Skeletal muscle satellite cell (primary cell): ENCODE results near the gene CYP4V2.

DNA sequence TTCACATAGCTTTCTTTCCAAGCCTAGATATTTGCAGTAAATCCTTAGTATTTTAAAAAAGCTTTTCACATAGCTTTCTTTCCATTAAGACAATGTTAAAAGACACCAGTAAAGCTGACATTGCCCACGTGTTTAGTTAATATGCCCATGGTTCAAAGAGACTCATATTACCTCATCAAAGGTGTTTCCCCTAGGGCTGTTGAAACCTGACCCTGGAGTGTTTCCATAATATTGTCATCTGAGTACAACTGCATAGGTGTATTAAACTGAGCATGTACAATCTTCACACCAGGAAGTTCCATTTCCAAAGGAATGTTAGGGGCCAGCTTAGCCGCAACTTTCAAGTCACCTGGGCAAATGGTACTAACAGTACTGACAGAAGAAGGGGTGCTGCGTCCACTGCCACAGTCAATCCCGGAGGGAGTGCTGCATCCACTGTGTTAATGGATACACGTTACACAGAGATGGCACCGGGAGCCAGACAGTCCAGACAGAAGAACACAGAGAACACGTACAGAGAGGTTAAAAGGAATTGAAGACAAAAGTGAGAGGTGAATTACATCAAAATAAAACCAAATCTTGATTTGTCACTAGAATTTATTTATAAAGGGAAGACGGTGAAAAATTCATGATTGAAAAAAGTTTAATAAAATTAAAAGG is 27.0 kb downstream of the PDLIM3 start:
- CAGE, long polyA plus RNA, result no peak

GRCh38 chr4:185519981-185520627 is 15.2 kb downstream of the PDLIM3 start:
- CAGE, long polyA plus RNA, result no peak

DNA sequence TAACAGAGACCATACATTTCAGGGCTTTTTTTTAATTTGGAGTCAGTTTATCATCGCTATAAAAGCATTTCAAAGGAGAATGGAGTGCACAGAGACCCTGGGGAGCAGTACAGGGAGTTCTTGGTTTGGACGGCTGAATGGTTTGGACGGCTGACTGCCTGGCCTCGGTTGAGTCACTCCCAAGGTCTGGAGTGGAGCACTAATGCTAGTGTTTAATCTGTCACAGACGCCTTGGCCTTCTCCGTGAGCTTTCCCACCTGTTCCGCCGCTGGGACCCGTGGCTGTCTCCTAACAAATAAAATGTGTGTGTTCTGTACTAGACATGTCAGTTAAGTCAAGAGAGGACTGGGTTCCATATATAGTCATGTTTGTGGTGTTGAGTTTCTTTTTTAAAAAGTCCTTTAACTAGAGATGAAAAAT is 7.6 kb upstream of the PDLIM3 start:
- CAGE, long polyA plus RNA, result no peak

DNA sequence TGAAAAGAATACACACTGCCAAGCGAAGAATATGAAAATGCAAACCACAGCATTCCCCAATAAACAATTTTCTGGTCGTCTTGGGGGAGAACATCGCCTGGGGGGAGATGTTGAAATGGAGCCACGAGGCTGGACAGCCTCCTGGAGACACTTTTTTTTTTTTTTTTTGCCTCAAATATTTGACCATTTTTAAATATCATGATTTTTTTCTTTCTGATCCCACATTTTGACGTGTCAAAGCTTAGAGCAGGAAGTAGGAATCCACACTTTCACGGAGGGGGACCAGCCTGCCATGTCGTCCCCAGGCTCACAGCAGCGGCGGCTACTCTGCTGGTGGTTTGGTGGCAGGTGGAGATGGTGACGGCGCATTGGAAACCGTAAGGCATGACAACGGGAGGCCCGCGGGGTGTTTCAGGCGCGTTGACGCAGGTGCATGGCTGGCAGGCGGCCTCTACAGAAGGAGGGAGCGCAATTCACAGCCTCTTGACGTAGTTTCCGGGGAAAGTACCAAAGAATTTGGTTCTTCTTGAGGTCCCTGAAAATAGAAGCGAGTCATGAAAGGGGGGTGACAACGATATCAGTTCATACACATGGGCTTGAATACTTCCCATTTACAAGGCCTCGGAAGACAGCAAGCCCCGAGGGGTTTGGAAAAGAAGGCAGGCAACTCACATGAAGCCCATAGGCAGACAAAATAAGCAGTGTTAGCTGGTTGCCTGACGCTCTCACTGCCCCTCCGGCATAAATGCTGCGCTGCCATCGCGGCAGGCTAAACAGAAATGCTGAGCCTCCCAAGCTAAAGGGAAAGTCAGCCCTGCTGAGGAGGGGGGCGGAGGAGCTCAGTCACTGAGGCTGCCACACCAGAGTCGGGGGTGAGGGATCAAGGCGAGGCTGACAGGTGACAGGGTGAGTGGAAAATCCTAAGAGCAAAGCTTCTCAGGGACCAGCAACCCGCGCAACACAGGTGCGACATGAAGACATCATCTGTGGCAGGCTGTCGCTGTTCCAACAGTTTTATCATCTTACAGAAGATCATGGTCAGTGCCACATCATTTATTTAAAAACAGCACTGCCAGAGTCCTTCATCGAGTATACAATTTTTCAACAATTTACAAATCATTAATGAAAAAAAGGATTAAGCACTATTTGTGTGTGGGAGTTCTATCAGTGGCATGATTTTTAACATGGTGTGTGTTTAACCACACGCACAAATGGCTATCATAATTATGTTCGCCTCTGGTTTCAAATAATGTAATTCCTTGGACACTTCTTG is 52.3 kb upstream of the PDLIM3 start:
- CAGE, long polyA plus RNA, result no peak

DNA sequence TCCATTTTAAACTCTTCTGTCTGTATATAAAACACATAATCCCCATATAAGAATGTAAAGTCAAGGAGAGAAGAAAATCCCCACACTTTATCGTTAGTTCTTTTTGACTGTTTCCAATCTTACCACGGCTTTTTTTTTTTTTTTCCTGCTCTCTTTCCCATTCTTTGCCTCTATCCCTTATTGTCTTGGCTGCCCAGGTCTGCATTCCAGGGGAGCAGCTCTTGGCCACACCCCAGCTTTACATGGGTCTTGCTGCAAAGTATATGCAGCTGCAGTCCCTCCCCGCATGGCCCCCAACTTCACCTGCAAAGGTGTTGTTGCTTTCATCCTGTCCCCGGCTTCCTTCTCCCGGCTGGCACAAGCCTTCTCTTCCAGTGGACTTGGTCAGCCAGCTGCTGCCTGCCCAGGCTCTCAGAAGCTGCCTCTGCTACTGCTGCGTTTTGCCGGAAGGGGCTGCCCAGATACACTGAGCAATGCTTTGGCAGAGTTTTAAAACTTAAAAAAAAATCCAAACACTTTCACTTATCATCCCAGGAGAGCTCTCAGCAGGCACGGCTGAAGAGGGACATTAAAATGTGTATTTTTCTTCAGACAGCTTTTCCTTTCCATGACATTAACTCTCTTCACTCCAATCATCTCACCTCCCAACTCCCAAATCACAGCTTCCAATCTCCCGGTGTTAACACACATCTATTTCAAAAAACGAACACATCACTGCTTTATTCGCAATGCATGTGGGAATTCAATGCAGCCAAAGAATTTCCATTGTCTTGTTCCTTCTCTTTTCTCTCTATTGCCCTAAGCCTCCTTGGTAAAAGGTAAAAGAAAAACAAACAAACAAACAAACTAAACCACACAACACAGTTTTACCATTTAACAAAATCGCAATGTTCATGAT is 121.3 kb upstream of the PDLIM3 start:
- CAGE, long polyA plus RNA, result no peak

DNA sequence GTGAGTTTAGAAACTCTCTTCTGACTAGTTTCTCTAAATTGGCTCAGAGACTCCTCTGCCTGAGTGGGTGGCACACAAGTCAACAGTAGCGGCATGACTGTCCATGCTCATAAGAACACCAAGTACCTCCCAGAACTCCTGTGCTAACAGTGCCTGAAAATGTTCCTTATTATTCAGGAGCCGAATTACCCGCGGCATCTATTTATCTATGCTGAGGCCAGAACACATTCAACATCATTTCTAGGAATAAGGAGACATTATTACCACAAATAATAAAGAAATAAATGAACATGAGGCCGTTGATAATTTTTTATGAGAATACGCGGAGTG is 116.2 kb downstream of the SORBS2 start:
- CAGE, long polyA plus RNA, result no peak

GRCh38 chr4:185721198-185721666 is 90.8 kb downstream of the SORBS2 start:
- CAGE, long polyA plus RNA, result no peak

GRCh38 chr4:185745194-185745599 is 66.8 kb downstream of the SORBS2 start:
- CAGE, long polyA plus RNA, result no peak

DNA sequence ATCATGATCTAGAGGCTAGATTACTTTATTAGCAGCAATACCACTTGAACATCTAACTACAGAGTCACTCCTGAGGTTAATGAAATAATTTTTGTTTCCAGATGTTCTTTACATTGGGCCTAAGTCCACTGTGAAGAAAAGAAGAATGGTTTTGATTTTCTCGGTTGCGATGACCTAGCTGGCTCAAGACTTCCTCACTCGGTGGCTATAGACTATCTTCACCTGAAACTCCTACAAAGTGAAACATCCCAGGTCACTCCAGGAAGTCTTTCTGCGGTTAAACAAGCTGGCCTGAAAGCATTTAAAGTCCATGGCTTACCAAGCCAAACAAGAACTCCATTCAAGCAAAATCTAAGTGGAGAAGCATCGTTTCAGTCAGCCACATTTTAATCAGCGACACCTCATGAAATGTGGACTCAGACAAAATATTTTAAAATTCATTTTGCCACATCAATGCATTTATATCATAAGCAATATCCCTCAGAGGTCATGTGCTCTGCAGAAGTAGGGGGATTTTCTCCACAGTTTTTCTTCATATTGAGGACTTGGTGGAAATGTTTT is 13.8 kb upstream of the SORBS2 start:
- CAGE, long polyA plus RNA, result no peak

DNA sequence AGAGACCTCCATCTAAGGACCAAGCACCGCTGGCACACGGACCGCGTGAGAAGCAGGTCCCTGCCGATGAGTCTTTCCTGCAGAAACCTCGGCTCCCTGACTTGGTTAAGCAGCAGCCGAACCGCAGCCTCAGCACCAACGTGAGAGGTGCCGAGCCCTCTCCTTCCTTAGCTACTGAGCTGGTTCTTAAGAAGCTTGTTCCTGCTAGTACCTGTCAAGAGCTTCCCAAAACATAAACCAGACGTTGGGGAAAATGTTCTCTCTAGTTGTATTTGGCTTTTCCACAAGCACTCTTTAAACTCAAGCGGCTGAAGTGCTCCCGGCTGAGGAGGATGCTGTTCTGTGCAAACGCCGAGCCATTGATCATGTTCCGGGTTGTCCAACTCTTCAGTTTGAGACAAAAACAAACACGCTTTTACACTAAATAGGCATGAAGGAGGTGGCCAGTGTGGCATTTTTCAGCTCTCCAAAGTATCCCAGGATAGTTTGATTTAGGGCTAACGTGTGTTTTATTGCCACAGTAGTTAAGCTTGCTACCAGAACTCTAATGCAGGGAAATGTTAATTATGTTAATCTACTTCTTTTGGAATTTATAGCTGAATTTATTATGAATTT is 29.2 kb upstream of the TLR3 start:
- CAGE, long polyA plus RNA, result no peak

GRCh38 chr4:186068017-186068400 is 947 bp upstream of the TLR3 start:
- CAGE, long polyA plus RNA, result no peak

DNA sequence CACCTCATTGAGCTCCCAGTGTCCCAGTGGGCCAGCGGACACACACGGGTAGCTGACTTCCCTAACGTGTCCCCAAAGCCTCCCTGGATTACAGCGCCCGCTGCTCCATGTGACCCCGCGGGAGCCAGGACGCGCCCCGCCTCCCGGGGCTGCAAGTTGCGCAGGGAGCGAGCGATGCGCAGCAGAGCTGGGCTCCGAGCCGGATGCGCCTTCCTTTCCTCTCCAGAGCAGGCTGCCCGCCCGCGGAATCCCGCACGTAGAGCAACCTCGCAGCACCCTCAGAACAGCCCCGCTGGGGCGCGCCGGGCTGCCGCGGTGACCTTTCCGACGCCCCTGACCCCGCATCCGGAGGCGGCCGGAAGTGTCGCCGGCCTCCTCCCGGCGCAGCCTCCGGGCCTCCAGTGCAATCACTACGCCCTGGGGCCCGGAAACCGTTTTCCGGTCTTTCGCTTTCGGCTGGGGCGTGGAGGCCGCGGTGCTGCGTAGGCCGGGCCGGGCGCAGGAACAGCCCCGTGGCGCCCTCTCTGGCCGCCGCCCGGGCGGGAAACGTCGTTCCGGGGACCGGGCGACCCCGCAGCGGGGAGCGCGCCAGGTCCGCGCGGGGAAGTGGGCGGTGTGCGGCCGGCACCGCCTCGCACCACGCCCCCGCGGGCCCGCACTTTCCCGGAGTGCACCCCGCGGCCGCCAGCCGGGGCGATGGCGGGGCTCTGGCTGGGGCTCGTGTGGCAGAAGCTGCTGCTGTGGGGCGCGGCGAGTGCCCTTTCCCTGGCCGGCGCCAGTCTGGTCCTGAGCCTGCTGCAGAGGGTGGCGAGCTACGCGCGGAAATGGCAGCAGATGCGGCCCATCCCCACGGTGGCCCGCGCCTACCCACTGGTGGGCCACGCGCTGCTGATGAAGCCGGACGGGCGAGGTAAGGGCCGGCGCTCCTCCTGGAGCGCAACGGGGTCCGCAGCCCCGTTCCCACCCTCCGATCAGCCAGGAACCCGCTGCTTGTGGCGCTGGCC is at the start of gene CYP4V2:
Gene CYP4V2, plus strand, starts transcription at position 440 of the 1,004 bp plus-strand sequence.
- CAGE, long polyA plus RNA, result no peak

- CAGE, long polyA plus RNA, result no peak
Measured at GRCh38 chr4:186258095-186258738, 7.8 kb upstream of the F11 start.

DNA sequence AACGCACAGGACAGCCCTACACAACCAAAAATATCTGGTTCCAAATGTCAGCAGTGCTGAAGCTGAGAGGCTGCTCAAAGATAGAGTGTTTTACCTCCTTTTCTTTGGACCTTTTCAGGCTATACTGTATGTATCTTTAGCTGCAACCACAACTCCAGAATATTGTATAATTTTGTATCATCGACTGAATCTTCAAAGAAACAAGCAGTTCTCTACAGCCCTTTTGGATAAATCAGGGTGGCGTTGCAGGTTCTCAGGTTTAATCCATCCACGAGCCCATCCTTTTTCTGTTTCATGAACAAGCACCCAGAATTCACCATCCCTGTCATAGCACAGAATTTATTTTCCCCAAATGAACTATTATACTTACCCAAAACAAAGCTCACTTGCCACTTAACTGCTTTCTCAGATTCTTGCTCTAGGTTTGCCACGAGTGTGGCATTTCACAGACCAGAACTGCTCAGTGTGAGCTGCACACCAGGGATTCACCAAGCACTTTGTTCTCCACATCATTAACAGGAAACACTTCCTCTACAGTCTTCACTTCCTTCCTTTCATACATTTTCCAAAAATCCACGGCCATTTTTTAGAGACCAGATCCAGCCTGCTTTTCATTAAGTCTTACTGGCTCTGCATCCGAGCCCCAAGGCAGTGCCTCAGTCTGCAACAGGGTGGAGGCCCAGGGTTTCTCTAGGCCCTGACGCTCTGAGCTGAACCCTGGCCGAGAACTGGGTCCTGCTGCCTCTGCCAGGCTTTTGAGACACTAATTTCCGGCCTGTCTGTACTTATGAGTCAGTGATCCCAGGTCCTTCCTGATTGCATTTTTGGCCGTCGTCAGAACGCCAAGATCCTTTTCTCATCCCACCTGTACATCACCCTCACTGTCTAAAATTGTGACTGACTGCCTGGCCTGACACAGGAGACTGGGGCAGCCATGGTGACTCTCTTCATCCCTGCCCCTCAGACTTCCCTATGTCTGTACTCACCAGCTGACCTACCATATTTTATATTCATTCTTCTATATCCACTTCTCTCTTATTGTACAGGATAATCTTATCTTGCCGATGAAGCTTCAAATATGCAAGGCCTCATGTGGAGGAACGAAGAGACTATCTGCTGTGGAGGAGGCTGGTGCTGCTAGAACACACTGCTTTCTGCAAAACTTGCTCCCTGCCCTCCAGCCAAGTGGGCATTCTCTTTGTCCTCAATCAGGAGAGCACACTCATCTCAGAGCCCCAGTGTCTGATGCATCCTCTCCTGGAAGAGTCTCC is 67.6 kb upstream of the MTNR1A start:
- CAGE, long polyA plus RNA, result no peak

DNA sequence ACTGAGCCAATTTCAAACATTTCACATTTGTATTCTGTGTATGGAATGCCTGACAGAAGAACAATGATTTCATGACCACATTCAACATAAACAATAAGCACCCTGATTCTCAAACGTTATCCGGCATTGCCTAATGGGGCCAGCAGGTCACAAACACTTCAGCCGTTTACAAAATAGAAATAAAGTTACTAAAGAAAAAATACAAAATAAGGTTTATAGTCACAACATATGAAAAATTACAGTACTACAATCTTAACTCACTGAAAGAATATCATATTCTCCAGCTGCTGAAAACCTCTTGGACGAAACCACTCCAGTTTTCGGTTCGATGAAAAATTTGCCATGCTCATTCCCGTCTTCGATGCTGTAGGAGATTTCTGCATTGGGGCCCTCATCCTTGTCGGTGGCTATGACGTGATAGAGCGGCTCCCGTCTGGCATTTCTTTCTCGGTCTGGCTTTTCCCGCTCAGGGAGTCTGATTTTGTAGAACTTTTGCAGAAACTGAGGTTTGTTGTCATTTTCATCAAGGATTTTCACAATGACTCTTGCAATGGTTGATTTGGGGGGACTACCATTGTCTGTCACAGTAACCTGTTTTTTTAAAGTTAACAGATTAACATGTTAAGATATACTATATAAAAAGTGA is 81.1 kb upstream of the MTNR1A start:
- CAGE, long polyA plus RNA, result no peak

DNA sequence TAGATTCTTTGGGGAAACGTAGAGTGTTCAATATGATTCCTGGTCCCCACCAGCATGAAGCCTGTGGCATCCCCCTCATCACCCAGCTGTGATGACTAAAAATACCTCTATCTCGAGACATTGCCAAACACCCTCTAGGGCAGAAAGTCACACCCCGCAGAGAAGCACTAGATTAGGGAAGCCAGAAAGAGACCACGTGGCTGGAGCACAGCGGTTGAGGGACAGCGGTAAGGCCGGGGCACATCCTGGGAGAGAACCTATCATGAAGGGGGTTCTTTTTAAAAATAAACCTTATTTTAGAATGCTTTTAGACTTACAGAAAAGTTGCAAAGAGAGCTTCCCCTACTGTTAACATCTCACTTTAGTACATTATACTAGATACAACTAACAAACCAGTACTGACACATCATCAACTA is 10.9 kb downstream of the FAT1 start:
- CAGE, long polyA plus RNA, result no peak

DNA sequence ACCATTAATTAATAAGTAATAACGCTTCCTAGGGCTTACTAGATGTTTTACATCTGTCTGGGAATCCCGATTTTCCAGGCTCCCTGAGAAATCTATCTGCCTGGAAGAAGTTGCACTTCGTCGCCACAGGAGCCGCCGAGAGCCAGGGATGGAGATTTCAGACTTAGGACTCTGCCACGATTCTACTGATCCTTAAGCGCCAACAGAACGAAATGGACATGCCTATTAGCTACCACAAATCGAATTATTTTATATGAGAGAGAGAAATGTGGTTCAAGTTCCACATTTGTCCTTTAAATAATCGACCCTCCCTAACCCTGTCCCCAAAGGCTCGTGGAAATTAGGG is 1.8 kb upstream of the FAT1 start:
- CAGE, long polyA plus RNA, result no peak

GRCh38 chr4:186755803-186756359 is 32.2 kb upstream of the FAT1 start:
- CAGE, long polyA plus RNA, result no peak

GRCh38 chr4:188976520-188977222 is 837.4 kb downstream of the TRIML1 start:
- CAGE, long polyA plus RNA, result no peak

GRCh38 chr4:189002488-189002931 is 863.3 kb downstream of the TRIML1 start:
- CAGE, long polyA plus RNA, result no peak